ENCODE results near the genes TARBP2 and HOXC11.

GRCh38 chr12:53471091-53471412 is 19.1 kb downstream of the PCBP2 start:
- CAGE, long polyA plus RNA, result no peak
- RRBS, result no CpG with 5 or more reads among the region's 6 CpGs

DNA sequence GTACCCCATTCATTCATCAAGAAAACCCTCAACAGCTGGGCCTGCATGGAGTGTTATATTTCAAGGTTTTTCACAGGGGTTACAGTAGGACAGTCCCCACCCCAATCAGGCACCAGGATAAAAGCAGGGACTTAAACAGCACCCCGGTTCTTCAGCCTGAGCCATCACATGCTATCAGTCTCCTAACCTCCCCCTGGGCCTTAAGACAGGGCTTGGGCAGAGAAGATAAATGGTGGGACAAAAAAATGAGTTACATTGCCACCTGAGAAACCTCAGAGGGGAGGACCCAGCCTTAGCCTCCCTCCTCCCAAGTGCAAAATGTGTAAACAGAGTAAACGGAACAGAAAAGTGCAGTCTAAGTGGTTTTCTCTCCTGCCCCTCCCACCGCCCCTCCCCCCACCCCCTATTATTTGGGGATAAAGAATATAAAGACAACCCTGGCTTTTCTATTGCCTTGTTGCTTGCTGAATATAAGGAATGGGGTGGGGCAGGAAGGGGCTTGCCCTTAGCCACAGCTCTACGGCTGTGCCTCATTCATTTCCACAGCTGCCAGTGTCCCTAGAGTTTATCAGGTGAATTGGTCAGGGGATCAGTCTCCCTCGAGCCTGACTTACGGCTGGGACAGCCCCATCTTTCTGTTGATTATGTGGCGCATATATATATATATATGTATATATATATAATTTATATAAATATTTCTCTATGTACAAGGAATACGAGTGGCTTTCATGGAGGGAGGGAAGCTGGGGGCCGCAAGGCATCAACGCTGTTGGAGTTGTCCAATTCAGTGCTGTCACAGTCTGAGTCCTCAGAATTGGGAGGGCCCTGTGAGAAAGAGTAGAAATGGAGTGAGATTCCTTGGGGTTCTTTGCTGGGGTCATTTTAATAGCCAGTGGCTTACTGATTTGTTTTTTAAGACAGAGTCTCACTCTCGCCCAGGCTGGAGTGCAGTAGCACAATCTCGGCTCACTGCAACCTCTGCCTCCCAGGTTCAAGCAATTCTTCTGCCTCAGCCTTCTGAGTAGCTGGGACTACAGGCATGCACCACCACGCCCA is 18.5 kb downstream of the MAP3K12 start:
- CAGE, long polyA plus RNA, result no peak
- RRBS, result no CpG with 5 or more reads among the region's 13 CpGs

- CAGE, long polyA plus RNA, result start-site peak on the plus strand at chr12:53501282-53501354, 415 and 373 reads in 2 replicates; start-site peak on the plus strand at chr12:53501574-53501698, 46 and 24 reads in 2 replicates
- RRBS, result 2% methylated on average over 12 of the region's 72 CpGs
Measured at GRCh38 chr12:53500868-53501964, at the start of gene TARBP2. Gene TARBP2 (plus strand): TSS chr12:53501283.

- CAGE, long polyA plus RNA, result no peak
- RRBS, result no CpG with 5 or more reads among the region's 4 CpGs
Measured at GRCh38 chr12:53575460-53576309, 50.5 kb downstream of the ATF7 start.

DNA sequence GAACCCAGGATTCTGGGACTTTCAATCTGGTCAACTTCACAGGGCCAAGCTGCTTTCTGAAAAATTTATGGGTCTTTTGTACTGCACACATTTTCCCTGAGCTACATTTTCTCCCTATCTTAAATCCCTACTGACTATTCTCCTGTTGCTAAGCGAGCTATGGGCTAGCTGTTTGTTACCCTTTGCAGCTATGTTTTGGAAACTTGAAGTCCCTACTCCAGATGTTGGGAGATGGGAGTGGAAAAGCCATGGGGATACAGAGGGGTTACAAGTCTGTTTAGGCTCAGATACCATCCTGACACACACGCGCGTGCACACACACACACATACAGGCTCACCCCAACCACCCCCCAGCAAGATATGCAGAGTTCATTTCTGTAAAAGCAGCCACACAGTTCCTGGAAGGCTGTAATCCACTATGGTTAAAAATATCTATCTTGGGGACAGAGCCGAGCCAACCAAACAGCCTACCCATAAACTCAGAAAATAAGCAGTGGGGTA is 15.8 kb downstream of the ATP5MC2 start:
- CAGE, long polyA plus RNA, result no peak
- RRBS, result no CpG with 5 or more reads among the region's 5 CpGs

DNA sequence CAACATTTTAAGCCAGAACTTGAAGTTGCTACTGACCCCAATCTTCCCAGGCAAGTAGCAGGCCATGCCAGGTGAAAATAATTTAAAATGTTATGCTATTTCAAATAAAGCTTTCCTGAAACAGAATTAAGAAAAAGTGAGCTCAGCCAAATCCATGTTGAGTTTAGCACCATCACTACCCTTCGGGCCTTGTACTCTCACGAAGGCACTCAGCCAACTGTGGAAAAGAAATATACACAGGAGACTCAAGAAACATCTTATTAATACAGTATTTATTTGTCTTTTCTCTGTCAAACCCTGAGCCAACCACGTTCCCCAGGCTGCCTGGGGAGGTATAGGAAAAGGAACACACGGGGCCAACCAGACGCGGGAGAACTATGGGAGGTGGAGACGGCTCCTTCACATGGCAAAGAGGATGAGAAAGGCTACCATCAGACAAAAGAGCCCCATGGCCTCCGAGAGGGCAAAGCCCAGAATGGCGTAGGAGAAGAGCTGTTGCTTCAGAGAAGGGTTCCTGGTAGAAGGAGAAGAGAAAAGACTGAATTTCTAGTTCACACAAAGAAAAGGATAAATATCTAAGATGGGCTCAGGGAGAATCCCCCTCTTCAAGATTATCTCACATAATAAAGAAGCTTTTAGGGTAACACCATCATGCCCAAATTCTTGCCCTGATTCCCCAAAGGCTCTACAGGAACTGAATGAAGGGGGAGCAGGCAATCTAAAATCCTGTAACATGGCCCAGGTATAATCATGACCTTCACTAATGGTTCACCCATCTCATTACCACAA is 10.8 kb downstream of the ATP5MC2 start:
- CAGE, long polyA plus RNA, result no peak
- RRBS, result no CpG with 5 or more reads among the region's 9 CpGs

- CAGE, long polyA plus RNA, result no peak
- RRBS, result 4% methylated on average over 10 of the region's 39 CpGs
Measured at GRCh38 chr12:53695259-53695748, 19.4 kb upstream of the ATP5MC2 start.

- CAGE, long polyA plus RNA, result no peak
- RRBS, result no CpG with 5 or more reads among the region's 2 CpGs
Measured at GRCh38 chr12:53726354-53726703, 923 bp downstream of the CALCOCO1 start.

DNA sequence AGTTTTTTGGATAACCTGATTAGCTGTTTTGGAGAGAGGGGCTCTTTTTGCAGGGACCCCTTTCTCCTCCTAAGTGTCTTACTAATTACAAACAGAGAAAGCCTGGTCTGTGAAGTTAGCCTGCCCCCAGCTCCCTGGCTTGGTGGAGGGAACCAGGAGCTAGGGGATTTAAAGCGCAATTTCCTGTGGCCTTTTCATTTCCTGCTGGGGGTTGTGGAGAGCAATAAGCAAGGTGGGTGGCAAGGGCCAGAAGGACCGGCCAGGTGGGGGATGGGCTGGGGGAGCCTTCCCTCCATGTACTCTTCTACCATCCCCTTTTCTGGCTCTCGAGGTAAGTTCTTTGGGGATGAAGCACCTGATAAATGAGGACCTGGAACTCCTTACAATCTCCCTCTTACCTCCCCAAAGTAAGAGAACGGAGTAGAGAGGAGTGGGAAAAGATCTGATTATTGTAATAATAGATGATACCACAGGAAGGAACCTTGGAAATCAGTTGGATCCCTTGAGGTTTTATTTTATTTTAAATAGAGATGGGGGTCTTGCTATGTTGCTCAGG is 28.7 kb upstream of the CALCOCO1 start:
- CAGE, long polyA plus RNA, result no peak
- RRBS, result no CpG with 5 or more reads among the region's 4 CpGs

DNA sequence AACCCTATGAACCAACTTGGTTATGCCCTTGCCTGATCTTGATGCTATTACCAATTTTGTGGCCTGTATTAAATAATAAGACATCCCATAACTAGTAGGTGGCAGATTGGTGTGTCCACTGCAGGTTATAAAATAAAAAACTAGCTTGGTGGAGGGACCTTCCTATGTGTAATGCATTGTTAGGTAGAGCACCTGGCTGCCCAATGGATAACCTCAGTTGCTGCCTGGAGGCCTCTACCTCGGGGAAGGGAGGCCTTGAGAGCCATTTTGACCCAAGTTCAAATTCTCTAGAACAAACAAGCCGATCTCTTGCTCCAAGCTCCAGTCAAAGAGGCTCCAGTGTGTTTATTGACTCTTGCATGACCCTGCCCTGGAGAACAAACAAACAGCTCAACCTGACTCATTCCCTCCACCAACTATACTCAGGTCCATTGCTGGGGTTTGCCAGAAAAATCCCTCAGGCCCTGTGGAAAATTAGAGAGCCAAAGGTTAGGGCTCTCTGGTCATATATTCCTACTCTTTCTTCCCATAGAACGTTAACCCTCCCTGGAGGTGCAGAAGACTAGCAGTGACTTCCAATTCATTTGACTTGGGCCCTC is 98.0 kb upstream of the CALCOCO1 start:
- CAGE, long polyA plus RNA, result no peak
- RRBS, result no CpG with 5 or more reads among the region's 3 CpGs

DNA sequence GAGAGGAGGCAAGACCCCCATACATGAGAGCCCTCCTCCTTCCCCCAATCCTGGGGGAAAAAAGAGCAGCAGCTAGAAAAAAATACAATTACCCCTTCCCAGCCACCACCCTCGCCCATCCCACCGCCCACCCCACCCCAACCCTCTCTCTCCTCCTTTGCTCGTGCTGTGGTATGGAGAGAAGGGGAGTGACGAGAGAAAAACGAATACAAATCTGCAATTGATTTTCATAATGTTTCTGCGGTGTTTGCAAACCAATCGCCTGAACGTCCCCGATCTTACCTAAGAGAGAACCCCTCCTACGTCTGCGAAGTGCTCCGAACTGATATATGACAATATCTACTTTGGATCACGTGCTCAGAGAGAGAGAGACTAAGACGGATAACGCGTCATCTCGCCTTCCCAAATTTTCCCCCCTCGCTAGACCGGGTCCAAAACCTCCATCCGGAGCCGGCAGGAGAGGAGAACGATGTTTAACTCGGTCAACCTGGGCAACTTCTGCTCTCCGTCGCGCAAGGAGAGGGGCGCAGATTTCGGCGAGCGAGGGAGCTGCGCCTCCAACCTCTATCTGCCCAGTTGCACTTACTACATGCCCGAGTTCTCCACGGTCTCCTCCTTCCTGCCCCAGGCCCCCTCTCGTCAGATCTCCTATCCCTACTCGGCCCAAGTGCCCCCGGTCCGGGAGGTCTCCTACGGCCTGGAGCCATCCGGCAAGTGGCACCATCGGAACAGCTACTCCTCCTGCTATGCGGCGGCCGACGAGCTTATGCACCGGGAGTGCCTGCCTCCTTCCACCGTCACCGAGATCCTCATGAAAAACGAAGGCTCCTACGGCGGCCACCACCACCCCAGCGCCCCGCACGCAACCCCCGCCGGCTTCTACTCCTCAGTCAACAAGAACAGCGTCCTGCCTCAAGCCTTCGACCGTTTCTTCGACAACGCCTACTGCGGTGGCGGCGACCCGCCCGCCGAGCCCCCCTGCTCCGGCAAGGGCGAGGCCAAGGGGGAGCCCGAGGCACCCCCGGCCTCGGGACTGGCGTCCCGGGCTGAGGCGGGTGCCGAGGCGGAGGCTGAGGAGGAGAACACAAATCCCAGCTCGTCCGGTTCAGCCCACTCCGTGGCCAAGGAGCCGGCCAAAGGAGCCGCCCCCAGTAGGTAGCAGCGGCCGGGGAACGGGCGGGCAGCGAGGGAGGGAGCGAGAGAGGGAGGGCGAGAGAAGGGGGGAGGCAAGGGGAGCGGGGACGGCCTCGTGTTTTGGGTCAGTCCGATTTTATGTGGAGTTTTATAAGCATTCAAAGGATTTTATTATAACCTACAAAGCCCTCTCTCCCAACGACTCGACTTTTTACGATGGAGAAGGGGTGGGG is at the start of gene HOXC11:
HOXC11 (plus strand) TSS at position 354 of the 1,367 bp plus-strand sequence.
- CAGE, long polyA plus RNA, result no peak
- RRBS, result under 1% methylated on average over 30 of the region's 95 CpGs

GRCh38 chr12:53974140-53975155 is 1.5 kb downstream of the HOXC11 start:
- CAGE, long polyA plus RNA, result no peak
- RRBS, result 2% methylated on average over 17 of the region's 69 CpGs

DNA sequence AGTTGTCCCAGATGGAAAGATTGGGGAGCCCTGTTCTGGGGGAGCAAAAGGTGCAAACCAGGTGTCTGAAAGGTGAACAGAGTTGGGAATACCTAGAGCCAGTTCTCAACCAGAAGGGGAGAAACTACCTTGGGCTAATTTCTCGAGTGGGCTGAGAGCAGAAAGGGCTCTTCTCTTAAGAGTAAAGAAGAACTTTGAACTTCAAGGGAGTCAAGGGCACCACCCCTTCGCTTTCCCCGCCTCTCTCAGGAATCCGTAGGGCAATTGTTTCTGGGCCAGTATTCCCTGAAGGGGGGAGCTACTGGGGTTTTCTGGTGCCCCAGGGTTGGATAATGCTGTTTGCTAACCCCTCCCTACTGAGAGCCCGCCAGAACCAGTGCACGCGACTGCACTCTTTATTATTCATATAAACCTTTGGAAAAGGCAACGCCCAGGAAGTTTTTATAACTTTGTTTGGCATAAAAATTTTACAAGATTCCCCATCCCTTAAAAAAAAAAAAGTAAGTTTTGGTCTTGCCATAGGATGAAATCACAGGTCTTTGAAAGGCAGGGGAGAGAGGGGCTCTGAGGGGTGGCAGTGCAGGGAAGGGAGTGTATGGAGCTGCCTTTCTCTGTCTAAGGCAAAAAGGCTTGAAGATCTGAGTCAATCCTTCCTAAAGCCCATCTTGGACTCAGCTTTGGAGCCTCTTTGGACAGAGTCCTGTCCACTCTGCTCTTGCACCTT is 6.0 kb upstream of the HOXC10 start:
- CAGE, long polyA plus RNA, result no peak
- RRBS, result no CpG with 5 or more reads among the region's 8 CpGs

GRCh38 chr12:54014388-54015116 is 5.8 kb downstream of the HOXC8 start:
- CAGE, long polyA plus RNA, result no peak
- RRBS, result no CpG with 5 or more reads among the region's 37 CpGs

DNA sequence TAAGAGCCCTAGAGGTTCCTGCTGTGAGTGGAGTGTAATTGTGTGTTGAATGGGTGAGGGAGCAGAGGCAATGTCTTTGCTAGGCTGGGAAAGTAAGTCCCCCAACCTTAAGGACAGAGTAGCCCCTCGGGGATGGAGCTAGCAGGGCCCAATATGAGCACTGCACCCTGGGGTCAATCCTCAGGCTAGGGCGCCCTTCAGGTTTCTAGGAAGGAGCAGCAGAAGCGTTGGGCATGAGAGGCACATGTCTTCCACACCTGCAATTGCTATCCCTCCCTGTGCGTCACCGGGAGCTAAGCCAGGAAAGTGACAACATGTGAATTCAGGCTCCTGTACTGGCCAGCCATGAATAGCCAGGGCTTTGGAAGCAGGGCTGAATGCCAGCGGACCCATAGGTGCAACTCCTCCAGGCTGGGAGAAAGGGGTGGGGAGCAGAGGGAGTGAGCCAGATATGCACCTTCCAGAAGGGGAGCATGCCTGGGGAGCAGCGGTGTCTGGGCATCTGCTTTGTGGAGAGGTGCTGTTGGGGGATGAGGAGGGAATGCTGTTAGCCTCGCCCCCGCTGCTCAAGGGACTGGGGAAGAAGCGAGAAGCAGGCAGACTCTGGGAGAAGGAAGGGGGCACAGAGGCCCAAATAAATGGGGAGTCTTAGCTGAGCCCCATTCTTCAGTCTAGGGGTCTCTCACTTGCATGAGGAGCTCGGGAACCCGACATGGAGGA is 6.1 kb downstream of the HOXC5 start:
- CAGE, long polyA plus RNA, result no peak
- RRBS, result no CpG with 5 or more reads among the region's 12 CpGs

GRCh38 chr12:54077790-54078519 is 24.3 kb downstream of the HOXC4 start:
- CAGE, long polyA plus RNA, result no peak
- RRBS, result no CpG with 5 or more reads among the region's 15 CpGs

DNA sequence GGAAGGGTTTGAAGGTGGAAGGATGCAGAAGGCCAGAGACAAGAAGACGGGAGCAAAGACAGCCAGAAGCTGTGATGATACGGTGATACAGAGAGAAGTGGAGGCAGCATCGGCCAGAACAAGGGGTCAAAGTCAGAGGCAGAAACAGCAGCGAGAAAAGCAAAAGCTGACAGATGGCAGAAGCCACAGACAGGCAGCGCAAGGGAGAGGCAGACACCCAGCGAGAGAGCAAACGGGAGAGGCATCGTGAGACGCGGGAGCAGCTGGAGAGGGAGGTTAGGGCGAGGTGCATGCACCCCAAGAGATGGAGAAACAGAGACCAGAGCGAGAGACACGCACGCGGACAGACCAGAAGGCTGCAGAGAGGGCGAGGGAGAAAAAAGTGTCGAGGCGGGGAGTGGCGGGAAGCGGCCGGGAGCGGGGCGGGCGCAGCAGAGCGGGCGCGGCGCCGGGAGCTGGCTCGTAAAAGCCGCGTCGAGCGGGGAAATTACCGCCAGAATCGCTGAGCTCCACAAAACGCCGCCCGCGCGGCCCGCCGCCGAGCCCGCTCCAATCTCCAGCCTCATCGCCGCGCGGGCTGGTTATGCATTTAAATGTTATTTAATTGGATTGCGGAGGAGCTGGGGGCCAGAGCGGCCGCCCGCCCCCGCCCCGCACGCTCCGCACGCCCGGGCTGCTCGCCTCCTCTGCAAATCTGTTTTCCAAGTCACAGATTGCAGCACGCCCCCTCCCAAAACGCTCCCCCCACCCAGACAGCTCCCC is 15.6 kb downstream of the SMUG1 start:
- CAGE, long polyA plus RNA, result no peak
- RRBS, result 1% methylated on average over 9 of the region's 62 CpGs

GRCh38 chr12:54233412-54234128 is 44.8 kb upstream of the SMUG1 start:
- CAGE, long polyA plus RNA, result no peak
- RRBS, result no CpG with 5 or more reads among the region's 17 CpGs

DNA sequence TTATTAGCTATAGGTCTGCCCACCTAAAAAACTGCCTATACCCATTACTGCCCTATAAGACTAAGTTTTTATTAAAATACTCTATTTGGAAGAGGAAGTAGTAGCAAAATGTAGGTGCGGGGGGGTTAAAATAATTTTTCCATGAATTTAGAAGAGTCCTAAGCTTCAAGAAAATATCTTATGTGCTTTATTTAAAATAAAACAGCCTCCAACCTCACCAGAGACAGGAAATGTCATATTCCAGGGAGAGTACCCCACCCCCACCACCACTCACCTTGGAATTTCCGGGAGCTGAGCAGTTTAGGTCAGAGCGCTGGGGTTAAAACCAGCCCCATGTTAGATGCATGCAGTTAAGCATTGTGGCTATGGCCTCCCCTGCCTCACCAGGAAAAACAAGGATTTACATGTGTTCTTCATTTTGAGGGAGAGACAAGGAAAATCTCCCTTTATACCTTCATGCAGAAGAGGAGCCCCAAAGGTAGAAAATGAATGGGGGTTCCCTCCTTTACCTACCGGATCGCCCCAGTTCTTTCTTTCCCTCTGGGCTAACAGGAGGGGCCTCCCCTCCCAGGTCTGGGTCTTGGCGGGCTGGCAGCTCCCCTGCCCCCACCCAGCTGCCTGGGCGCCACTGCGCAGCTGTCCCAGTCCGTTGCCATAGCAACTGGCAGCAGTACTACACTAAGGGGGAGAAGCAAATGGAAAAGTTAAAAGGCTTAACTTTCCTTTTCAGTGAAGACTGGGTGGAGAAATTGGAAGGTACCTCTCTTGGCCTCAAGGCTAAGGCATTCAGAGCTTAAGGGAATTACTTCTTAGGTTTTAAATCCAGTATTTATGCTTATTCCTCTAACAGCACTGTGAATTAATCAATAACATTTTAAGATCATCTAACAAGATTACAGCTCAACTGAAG is 20.7 kb downstream of the CBX5 start:
- CAGE, long polyA plus RNA, result no peak
- RRBS, result no CpG with 5 or more reads among the region's 9 CpGs

DNA sequence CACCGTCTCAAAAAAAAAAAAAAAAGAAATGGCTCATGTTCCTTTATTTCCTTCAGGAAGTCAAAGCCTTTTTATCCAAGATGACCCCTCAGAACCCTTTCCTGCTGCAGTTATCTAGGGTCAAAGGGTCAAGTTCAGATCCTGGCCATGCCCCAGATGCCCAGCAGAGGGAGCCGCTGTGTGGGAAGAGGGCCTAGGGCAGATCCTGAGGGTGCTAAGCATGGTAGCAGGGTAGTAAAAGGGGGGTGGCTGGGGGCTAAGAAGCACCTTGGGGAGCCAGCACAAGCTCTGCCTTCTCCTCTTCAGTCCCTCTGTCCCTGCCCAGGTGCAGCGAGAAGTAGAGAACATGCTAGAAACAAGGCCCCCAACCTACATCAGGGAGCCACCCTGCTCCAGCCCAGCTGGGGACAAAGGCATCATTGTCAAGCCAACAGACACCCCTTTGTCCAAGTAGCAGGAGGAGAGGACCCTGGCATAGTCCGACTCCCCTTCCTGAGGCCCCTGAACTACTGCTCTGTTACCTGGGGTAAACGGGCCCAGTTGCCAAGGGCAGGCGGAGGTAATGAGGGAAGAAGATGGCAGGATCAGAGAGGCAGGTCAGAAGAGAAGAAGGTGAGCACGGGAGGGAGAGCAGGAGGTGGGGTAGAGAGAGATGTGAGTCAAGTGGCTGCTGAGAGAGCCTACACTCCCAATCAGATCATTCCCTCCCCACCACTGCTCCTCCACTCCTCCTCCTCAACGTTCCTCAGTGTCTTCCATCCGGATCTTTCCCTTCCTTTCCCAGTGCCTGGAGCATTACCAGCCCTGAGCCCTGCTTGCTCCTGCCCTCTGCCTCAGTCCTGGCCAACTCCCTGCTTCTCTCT is 6.4 kb downstream of the NFE2 start:
- CAGE, long polyA plus RNA, result no peak
- RRBS, result no CpG with 5 or more reads among the region's 9 CpGs

All from BJ (cell line).